Daoy (cell line): ENCODE data around the genes GOLPH3 and MTMR12.

DNA sequence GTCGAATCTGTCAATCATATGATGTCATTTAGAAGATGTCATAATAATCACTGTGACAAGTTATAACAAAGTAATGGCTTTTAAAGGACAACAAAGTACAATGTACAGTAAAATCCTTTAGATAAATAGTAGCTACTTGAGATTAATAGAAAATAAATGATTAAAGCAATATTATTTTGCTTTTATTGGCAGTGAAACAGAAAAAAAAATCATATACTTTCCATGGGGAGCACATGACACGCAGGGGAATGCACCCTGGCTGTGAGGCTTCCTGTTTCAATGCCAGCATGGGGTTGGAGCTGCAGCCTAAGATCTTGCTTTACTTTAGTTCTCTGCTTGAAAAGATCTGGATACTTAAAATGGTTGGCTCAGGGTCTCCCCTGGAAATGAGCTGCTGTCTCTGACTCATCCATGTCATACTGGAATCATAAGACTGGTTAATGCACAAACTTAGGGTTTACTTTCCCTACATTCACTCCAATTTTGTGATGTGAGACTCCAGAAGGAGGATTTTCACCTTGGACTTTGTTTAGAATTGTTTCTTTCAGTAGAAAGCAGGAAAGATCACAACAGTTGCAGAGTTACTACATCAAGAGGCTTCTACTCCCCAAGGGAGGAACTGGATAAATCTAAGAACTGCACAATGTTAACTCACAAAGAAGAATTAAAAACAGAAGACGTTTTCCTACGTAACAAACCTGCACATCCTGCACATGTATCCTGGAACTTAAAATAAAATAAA, 263.1 kb upstream of the H3Y1 start:
- RAMPAGE, long total RNA: no peak

GRCh38 chr5:18519278-18519487, 863.5 kb upstream of the H3Y1 start:
- RAMPAGE, long total RNA: no peak

DNA sequence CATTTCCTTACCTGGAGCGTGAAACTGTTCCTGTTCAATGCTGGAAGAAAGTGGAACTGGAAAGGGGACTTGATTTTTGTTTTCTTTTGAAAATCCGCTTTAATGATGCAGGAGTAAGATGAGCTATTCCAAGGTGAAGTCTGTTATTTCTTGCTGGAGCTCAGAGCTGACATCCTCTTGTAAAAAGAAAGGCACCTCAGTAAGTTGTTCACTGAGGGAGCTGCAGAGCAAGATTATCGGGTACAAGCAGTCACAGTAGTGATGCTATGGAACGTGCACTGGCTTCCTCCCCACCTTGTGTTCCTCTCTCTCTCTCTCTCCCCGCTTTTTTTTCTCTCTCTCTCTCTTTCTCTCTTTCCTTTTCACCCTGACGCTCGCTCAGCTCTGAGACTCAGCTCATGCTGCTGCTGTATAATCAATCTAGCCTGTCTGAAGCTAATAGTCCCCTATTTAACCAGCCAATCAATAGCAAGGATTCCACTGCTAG, 587.5 kb upstream of the CDH18 start:
- RAMPAGE, long total RNA: no peak

GRCh38 chr5:20972300-20973095, 984.5 kb upstream of the CDH18 start:
- RAMPAGE, long total RNA: no peak

- RAMPAGE, long total RNA: no peak
Measured at GRCh38 chr5:25119630-25119966, 474.8 kb upstream of the CDH10 start.

GRCh38 chr5:26369127-26369429, 669.3 kb downstream of the CDH9 start:
- RAMPAGE, long total RNA: no peak

DNA sequence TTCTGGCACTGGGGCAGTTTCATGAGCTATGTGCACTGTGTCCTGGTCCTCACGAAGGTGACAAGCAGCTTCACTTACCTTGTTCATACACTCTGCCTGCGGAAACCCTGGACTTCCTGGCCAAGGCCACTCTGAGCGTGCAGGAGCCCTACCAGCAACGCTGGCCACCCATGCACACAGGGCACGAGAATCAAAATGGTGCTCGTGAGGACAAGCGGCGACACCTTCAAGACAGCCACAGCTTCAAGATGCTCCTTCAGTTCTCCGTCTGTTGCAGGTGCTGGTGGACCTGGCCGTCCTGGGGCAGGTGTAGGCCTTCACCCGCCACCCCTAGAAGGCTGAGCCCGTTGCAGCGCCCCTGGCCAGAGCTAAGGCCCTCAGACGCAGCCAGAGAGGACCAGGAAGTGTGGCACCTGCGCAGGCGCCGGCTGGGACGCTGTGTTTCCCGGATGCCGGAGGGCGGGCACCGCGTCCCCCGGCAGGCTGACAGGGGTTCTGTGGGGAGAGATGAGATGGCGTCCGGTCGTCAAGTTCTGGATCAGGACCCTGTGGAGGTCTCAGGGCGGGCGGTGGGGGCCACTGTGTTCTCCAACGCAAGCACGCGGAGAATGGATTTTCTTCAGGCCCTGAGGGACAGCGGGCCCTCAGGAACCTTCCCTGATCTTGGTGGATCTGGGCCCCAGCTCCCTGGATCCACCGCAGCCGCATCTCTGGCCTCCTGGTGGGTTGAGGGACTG, 1770.7 kb upstream of the CDH9 start:
- RAMPAGE, long total RNA: no peak

DNA sequence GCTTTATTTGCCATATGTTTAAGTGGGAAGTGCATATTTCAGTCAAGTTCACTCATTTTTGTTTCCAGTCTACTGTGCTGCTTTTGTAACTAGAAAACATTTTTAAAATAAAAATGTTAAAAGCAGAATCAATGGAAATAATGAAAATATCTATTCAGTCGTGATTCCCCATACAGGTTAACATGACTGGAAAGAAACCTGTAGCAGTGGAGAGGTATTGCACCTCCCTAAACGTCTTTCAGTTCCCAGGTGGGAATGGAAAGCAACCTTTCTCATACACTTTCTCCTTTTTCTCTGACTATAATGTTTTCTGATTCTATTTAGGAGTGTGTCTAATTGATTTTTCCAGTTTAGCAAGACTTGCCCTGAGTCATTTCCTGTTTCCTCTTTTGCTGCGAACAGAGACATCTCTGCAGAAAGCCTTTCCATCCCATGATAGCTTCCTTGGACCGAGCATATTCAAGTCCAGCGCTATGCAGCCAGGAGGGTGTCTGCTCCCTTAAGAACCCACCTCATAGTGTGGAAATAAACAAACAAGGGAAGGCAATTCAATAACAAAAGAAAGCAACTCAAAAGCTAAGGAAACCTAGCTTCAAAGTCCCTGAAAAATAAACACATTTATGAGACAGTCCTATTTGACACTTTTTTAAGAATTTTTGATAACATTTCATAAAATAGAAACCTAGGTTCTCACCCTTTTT, 60.1 kb upstream of the CDH6 start:
- RAMPAGE, long total RNA: no peak

- RAMPAGE, long total RNA: no peak
Measured at GRCh38 chr5:31556306-31556818, 24.3 kb downstream of the C5orf22 start.

DNA sequence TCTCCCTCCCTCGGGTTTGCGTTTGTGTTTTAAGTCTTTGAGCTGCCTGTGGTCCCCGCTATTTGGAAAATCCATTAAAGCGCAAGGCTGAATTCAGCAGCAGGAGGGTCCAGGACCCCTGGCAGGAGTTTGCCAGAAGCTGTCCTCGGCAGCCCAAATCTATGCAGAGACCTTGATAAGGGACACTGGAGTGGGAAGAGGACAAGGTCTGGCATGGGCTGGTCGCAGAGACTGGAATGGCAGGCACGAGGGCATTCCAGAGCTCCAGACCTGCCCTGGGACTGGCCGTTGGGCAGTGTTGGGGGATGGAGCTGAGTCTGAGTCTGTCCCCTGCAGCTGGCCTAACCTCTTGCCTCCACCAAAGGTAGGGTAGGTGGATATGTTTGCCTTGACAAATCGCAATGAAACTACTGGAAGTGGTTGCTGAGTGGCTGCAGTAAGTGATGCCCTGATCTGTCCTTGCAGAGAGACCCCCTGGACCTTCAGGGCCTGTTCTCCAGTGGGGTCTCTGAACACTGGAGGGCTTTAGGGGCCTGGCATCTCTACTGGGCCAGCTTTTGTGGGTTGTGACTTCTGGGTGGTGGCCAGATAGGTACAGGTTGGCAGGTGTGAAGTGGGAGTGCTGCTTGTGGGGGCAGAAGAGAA, 1.3 kb downstream of the PDZD2 start:
- RAMPAGE, long total RNA: no peak

DNA sequence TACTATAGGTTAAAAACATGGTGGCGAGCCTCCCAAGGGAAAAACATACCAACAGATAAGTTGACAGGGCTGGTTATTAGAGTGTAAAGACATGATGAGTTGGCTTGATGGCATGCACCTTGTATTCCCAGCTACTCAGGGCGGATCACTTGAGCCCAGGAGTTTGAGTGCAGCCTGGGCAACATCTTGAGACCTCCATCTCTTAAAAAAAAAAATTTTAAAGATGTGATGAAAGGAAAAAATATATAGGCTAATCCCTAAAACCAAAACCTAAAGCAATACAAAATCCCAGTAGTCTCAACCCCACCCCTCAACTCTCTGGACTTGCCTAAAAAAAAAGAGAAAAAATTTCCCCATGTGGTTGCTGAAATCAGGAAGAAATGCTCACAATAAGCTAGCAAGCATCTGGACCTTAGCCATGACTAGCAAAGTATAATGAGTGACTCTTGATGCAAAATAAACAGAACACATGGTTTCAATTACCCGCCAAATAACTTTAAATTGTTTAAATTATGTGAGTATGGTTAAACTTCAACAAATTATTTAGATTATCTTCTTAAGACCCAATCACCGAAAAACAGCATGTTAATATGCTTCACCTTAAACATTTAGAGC, 3.4 kb downstream of the GOLPH3 start:
- RAMPAGE, long total RNA: no peak

DNA sequence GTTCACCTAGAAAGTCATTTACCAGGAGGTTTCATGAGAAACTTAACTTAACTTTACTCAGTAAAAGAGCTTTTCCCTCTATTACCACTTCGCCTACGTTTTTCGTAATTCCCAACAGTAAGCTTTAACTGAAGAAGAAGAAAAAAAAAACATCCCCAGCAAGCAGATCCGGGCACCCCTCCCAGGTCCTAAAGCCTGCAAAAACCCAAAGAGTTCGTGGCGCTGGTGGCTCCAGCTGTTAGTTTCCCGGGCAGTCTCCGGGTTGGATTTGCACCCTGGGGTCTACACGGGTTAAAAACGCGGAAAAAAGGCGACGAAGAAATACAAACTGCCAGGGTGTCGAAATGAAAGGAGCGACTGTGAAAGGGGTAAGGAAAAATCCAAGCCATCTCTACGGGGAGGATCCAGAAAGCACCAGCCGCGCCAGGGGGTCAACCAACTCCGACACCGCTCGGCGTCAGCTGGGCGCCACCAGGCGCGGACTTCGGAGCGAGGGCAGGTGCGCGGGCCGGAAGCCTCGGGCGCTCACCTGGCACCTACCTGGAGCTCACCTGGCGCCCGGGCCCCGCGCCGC, 826 bp downstream of the GOLPH3 start:
- RAMPAGE, long total RNA: no peak

DNA sequence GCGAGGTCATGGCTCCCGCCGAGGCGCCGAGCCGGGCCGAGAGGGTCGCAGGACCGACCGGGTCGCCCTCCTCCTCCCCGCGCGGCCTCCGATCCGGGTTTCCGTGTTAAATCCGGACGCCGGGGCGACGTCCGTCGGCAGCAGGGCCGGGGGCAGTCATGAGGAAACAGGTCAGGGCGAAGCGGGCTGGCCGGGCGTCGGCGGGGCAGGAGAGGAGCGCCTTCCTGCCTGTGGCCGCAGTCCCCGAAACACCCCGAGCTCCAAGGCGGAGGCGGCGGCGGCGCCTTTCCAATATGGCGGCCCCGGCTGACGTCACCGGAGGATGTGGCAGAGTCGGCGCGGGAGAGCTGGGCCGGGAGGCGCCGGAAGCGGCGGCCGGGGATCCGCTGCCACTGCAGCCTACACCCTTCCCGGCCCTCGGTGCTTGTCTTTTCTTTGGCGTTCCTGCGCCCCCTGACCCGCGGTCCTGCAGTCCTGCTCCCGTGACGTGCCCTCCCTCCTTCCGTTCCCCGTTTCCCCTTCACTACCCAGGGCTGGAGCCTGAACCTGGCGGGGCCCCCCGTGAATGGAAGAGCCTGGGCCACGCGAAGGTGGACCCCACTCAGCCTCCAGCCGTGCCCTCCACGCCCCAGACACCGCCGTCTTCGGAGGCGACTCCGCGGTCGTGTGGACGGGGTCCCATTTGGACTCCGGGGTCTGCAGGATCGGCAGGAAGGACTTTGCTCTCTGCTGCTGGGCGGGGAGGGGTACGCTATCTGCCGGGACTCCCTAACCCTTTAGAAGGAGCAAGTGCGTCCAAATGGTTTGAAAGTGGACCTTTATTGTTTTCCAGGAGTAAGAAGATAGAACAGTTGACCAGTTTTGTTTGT, at the start of gene GOLPH3:
Gene GOLPH3, minus strand, starts transcription at position 295 of the 869 bp plus-strand sequence.
- RAMPAGE, long total RNA: no peak

DNA sequence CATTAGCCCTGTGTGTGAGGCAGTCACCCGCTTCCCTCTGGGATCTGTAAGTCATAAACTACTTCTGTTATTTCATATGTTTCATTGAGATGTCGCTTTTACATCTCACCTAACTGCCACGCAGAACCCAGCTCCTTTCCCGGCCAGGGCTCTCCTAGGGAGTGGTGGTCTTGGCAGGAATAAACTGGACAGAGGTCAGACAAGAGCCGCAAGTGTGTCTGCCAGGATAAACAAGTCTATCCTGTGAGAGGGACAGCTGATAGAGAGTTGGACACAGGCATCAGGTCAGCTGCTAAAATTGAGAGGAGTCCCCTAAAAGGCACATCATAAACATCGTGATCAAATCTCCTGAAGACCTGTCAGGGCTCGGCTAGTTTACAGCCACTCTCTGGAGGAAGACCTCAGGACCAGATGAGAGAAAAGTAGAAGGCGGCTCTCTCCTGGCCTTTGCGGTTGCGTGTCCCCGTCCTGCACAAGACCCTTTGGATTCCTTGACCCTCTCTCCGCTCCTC, 30.0 kb upstream of the GOLPH3 start:
- RAMPAGE, long total RNA: no peak

GRCh38 chr5:32206885-32207376, 32.8 kb upstream of the GOLPH3 start:
- RAMPAGE, long total RNA: no peak

DNA sequence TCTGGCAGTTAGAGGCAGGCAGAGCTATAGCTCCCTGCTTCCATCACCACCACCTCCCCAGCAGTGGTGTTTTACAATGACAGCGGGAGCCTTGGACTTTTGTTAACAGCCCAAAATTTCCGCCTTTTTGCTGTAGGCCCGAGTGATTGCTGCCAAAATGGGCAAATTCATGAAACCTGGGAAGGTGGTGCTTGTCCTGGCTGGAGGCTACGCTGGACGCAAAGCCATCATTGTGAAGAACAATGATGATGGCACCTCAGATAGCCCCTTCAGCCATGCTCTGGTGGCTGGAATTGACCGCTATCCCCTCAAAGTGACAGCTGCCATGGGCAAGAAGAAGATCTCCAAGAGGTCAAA, 47.6 kb upstream of the GOLPH3 start:
- RAMPAGE, long total RNA: no peak

DNA sequence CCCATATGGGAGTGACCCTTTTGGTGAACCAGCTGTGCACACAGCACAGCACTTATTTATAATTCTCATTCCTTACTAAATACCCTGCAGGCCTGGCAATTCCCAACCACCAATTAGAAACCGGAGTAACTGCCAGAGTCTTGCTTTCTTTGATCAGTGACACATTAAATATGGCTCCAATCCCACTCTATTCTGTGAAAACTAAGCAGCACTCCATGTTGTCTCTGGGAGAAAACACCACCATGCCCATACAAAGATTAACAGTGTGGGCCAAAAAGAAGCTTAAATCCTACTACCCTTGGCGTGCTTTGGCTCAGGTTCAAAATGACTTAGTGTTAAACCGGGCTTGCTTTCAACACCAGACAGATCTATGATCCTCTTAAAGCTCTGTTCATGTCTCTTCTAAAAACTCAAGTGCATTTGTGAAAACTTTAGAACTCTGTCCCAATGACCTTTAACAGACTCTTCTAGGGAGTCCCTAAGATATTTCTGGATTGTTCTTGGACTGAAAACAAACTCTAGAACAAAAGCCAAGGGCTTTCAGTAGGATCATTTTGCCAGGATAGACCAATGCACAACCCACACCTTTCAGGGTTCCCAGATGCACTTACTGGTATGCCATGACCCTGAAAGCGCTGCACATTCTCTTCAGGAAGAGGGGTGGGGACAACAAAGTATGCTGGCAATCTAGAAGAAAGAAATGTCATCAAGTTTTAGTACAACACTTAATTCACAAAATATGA, 57.5 kb downstream of the MTMR12 start:
- RAMPAGE, long total RNA: no peak

GRCh38 chr5:32312418-32313229, at the start of gene MTMR12:
Gene MTMR12, minus strand, starts transcription at chr5:32312939.
- RAMPAGE, long total RNA: no peak

- RAMPAGE, long total RNA: no peak
Measured at GRCh38 chr5:32709590-32710317, 1.4 kb upstream of the NPR3 start.

- RAMPAGE, long total RNA: no peak
Measured at GRCh38 chr5:33890834-33891085, 1.0 kb downstream of the ADAMTS12 start.